Measurements from ENCODE around the gene ZPLD1.

- PRO-cap = no peak
Measured at GRCh38 chr3:101725115-101725626, 757 bp downstream of the CEP97 start.

DNA sequence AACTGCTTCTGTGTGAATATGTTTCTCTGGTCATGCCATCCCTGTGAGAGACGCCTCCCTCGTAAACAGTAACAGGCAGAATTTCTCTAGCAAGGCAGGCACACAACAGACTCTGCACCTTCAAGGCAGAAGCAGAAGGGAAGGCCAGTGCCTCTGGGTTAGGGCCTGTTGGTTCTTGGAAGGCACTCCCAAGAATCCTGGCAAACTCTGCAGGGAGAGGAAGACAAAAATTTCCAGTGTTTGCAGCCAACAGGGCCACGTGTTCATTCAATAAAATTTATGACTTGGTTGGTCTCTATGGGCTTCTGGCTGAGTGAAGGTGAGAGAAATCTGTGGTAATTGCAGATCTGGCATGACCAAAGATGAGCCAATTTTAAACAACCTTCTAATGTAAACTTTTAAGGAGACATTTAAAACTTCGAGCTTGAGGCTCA lies 39.4 kb downstream of the NFKBIZ start:
- PRO-cap = no peak

DNA sequence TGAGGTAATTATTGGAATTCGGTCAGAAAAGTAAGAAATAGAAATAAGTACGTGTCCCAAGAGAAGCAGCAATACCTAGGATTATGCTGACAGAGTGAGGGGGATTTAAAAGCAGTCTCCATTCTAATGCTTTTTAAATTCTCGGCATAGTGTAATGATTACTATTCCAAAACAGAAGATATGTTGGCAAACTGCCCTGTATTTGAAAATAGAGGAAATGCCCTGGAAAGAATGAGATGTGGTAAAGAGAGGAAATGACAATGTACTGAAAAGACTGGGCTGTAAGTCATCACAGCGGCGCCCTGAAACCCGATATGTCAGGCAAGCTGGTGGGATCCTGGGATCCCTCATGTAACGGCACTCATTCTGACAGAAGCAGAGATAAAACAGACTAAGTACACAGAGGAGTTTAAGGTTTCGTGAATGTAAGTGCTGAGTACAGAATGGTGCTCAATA lies 91.2 kb downstream of the NFKBIZ start:
- PRO-cap = unidirectional peak, plus-strand start at position 305 of the sequence

- PRO-cap = no peak
Measured at GRCh38 chr3:102114592-102115012, 265.3 kb downstream of the NFKBIZ start.

DNA sequence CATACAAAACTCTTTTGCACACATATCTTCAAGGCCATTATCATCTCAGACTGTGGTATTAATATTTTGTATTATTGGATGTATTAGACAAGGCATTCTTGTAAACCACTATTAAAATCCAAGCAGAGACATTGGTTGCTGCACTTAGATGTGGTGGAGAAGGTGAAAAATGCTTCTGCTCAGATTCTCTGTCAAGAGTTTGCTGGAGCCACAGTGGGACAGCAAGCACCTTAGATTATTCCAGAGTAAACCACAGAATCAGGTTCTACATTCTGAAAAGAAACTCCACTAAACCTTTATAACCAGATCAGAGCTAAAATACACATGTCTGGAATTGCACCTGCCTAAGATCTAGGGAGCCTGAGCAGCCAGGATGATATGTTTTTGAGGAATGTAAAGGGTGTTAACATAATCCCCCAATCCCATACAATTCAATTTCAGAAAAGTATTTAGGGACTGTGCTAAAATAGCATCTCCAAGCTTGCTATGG lies at the start of gene ZPLD1:
Gene ZPLD1 (plus strand): TSS at position 395 of the 490 bp plus-strand sequence.
- PRO-cap = no peak

DNA sequence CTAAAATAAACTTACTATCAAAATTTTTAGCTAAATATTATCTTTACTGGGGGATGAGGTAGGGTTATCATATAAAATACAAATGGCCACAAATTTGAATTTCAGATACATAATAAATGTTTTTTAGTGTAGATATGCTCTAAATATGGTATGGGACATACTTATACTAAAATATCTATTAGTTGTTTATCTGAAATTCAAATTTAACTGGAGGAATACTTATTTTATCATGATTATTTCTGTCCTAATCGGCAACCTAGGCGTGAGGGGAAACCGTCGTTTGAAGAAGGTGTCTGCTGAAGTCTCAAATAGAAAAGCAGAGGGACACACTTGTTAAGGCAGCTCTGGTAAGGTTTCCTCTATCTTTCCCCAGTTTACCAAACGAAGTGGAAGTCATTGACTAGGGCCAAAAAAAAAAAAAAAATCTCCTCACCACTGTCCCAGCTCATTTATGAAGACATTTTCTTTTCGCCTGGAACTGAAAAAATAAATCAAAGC lies 238.4 kb downstream of the ZPLD1 start:
- PRO-cap = no peak

DNA sequence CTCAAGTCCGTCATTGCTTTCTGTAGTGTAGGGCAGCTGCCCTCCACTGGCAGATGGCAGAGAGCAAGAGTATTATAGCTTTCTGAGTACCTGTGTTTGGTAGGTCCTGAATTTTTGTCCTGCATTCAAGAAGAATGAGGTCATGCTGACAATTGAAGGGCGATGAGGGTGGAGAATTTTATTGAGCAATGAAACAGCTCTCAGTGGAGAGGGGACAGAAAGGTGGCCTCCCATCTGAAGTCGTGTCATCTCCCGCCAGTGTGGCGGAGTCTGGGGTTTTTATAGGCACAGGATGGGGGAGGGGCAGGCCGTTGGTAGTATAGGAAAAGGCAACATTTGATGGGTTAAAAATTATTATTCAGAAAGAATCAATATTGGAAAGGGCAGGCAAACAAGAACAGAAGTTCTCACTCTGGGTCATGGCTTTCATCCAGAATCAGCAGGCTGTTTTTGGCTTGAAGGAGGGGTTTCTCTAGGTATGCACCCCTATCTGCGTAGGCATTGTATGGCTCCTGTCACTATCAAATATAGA lies 1239.7 kb upstream of the ALCAM start:
- PRO-cap = no peak

GRCh38 chr3:104850372-104850663 lies 516.4 kb upstream of the ALCAM start:
- PRO-cap = no peak

DNA sequence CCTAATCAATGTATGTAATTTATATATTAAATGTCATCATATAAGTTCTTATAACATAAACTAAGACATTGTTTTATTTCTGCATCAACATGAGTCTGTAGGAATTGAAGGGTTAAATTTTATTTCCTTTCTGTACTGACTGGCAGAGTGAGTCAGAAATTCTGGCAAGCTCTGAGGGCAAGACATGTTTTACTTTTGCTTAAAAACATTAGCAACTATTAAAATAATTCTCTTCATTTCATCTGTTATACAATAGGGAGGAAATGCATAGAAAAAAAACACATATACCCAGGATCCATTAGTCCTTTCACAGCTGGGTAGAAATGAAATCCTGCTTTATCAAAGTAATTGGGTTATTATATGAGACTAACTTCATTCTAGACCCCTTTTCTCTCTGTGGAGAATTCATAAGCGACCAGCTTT lies 171.4 kb upstream of the ALCAM start:
- PRO-cap = no peak

- PRO-cap = no peak
Measured at GRCh38 chr3:105539844-105540323, 173.2 kb downstream of the ALCAM start.

DNA sequence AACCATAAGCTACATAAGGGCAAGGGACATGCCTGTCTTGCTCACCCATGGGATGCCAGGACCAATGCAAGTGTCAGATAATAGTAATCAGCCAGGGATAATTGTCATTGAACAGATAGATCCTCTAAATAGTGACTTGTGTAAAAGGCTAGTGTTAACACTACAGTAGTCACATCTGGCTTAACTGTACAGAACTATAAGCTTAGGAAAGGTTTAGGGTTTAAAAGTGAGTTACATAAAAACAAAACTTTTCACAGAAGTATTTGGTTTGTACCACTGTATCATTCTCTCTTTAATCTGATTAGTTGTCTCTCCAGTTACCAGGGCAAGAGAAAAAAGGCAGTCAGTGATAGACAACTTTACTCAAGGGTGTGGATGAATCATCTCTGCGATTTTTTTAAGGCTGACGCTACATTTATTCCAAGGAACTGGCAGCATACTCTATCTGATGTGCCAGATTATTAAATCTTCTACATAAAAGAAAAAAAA lies 122.0 kb downstream of the CBLB start:
- PRO-cap = no peak

DNA sequence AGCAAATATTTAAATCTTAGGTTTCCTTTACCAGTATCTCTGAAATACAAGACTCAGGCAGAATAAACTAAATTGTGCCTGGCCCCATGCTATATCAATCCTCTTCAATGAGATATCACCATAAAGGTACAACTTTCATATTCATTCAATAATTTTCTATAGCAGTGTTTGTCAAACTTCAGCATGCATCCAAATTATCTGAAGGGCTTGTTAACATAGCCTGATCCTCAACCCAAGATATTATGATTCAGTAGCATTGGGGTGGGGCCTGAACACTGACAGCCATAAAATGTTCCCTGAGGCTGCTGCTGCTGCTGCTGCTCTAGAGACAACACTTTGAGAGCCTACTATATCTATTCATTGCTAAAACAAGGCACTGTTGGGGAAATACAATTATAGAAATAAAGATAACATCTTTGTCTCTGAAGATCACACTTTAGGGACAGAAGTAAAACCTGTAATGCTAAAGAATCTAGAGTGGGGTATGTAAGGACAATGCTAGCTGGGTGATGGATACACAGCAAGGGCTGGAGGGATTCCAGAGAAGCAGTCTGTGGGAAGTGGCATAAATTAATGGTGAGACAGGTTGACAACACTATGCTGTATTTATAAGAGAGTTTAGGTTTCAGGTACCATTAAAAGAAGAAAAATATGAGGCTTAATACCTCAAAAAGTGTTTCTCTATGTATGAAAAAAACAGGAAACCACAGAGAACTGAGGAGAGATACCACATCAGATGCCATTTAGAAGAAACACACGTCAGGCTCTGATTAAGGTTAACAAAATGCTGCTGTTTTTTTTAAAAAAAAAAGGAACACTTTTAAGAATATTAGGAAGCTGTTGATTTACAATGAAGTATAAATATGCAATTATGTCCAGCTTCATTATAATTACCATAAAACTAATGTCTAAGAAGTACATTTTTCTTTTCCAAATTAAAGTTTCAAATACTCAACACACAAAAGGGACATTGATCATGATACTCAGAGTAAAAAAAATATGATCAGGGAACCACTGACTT lies 115.9 kb downstream of the CBLB start:
- PRO-cap = no peak

DNA sequence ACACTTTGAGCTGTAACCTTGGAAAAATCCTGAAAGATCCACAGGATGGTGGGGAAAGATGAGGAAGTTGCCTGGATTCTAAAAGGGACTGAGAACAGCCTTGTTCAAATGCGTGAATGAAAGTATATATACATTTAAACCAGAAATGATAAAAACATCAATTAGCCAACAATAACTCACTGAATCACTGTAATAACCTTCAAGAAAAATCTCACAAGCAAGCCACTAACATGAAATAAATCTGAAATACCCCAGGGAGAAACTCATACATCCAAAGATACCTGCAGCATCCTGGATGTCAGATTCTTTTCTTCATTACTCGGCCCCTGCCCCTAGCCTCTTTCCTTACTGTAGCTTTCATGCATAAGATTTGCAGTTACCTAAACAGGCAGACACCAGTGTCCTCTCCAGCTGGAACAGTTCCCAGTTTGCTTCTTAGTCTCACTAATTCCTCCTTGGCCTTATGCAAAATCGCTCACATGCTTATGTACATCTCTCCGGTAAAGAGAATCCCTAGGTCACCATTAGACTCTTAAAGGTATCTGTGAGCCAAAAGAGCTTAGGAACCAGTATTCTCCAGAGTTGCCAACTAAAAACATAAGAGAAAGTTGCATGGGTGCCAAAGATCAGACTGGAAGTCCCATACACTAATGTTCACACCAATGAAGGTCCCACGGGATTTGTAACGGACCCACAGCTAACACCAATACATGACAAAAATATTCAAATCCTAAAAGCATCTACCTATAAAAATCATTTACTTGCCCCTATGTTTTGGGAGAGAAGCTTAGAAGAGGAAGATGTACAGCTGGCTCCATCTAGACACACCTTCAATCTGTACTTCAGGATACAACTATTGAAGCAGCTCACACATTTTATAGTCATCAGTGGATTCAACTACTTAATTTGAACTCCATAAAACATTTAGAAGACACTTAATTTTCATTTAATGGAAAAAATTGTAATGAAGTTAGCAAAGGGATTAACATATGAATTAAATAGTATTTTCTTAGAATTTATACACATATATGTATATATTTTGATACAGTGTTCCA lies 66.6 kb downstream of the CBLB start:
- PRO-cap = no peak

GRCh38 chr3:105867717-105867890 lies 1.2 kb downstream of the CBLB start:
- PRO-cap = no peak

GRCh38 chr3:105869338-105870003 lies 659 bp upstream of the CBLB start:
- PRO-cap = bidirectional peak, plus-strand start at chr3:105869452, minus-strand start at chr3:105869390

DNA sequence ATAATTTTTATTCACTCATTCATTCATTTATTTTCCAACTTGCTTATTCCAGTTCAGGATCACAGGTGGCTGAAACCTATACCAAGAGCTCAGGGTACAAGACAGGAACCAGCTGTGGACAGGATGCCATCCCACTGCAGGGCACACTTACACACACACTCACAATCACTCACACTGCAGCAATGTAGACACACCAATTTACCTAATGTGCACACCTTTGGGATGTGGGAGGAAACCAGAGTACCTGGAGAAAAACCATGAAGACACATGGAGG lies 414.5 kb upstream of the CCDC54 start:
- PRO-cap = no peak

GRCh38 chr3:107523432-107524478 lies 993 bp downstream of the BBX start:
- PRO-cap = bidirectional peak, plus-strand start at chr3:107523516, minus-strand start at chr3:107523322; bidirectional peak, plus-strand start at chr3:107523753, minus-strand start at chr3:107523644; bidirectional peak, plus-strand start at chr3:107524037, minus-strand start at chr3:107523931; bidirectional peak, plus-strand start at chr3:107524246, minus-strand start at chr3:107524084

DNA sequence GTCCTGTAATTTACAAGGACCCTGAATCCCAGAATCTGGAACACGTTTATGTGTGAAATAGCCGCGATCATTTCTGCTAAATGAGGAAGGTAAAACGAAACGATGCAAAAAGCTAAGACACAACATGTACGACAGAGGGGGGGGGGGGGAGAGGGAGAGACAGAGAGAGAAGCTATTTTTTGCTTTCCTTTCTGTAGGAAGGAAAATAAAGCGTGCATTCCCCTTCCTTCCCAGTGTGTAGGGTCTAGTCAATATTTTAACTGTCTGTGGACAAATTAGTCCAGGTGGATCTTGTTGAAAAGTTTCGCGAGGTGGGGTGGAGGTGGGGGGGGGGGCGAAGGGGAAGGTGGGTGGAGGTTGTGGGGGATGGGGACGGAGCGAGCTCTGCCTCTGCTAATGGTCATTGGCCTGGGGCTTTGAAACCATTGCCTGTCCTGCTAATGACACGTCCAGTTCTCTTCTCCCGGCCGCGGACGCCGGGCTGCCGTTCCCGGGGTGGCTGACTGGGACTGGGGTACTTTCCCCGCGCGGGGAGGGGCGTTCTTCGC lies 1.8 kb downstream of the BBX start:
- PRO-cap = bidirectional peak, plus-strand start at position 140 of the sequence, minus-strand start at position 133 of the sequence; bidirectional peak, plus-strand start at position 452 of the sequence, minus-strand start at position 462 of the sequence

DNA sequence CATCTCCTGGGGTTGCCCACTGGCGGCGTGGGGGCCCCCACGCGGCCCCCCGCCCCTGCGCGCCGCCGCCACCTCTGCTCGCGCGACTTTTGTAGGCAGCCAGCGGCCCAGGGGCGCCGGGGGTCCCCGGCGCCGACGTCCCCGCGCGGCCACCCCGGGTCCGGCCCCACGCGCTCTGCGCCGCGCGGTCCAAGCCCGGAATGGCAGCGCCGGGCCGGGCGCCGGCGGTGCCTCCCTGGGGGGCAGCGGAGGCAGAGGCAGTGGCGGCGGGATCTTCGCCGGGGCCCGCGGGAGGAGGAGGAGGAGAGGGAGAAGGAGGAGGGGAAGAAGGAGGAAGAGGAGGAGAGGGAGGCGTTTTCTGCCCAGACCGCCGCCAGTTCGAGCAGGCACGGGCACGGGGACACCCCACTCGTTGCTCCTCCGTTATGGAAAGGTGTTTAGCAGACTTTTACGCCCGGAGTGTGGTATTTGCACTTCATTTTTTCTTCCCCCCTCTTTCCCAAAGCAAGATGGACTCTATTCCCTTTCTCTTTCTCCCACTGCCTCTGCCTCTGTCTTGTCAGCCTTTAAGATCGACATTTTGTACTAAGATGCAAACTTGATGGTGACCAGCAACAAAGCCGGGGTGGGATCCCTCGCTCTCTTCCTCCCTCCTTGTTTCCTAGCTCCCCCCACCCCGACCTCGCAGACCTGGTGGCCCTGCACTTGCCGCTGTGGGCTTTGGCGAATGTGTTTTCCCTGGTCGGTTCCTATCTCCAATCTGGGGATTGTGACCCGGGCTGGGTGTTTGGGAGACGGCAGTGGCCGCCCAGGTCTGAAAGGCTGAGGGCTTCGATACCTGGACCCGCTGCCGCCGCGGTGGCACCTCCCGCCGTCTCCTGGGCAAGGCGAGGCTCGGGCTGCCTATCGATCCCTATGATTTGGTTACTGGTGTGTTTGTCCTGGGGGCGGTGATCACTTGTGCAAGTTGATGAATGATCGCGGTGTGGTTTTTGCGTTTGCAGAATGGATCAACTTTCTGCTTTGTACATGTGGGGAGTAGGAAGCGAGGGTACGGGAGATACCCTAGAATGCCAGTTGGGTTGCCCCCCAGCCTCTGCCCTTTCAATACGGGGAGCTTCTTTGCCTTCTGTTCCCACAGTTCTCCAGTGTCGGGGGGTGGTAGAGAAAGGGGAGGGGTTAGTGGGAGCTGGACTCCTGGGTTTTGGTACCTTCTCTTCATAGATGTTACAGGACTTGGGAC lies 2.7 kb downstream of the BBX start:
- PRO-cap = bidirectional peak, plus-strand start at position 376 of the sequence, minus-strand start at position 202 of the sequence

- PRO-cap = no peak
Measured at GRCh38 chr3:108055779-108056433, 34.9 kb downstream of the CD47 start.

Measured in sciatic nerve (tissue), 1 donor.